Foreskin keratinocyte (primary cell): Measurements from ENCODE around the genes GTF2H4 and LTB.

GRCh38 chr6:30809325-30809662, 64.9 kb upstream of the IER3 start:
- RAMPAGE, total RNA: no peak

GRCh38 chr6:30826886-30827589, 57.3 kb upstream of the DDR1 start:
- RAMPAGE, total RNA: no peak

DNA sequence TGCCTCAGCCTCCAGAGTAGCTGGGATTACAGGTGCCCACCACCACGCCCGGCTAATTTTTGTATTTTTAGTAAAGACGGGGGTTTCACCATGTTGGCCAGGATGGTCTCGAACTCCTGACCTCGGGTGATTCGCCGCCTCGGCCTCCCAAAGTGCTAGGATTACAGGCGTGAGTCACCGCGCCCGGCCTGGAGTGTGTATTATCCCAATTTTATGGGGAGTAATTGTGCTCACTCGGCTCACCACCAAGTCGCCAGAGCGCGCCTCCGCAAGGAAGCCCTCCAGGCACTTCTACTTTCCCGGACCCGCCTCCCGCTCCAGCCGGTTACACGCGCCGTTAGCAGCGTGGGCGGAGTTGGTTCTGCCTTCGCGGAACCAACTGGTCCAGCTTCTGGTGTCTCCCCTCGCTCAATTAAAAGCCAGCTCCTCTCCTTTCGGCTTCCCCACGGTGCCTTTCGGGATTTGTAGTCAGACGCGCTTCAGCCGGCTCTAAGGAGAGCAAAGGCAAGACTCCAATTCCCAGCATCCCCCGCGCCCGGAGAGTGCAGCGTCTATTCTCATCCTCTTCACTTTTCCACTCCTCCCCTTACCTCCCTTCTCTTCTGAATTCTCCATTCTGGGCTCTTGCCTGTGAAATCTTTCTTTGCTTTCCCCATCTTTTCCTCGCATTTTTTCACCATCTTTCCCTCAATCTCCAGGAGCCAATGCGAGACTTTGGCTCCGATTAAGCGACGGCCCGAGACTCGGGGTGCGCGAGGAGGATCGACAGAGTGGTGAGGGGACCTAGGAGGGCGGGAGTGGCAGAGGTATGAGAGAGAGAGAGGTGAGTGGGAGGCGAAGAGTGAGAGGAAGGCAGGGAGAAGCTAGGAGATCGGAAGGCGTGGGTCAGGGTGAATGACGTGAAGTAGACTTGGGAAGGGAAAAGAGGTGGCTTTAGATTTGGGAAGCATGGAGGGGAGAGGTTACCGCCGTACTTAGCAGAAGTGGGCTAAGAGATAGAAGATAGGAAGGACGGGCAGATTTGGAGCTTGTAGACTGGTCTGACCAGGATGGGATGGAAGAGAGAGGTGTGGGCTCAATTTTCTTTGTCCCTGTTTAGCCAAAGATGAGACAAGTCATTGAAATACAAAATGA, at the start of gene GTF2H4:
TSS of gene GTF2H4 (plus strand) at position 577 of the 1,134 bp plus-strand sequence.
- RAMPAGE, total RNA: no peak

DNA sequence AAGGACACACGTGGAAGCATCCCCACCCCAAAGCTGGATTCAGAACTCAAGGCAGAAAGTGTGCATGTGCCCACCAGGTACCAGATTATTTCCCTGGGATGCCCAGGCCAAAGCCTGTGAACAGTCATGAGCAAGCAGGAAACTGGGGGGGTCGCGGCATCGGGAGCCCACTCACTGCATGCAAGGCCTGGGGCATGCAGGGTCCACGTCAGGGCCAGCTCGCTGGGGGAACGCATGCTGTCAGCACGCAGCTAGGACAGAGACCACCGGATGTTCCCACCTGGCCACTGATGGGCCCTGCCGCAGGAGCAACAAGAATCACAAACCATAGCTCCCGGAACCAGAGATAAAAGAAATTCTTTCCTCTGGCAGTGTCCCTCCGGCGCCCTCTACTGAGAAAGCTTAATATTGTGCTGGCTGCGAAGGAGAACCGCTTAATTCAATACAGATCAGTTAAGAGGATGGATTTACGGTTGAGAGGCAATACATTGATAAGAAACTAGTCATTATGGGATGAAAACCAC, 32.7 kb downstream of the C6orf15 start:
- RAMPAGE, total RNA: no peak

- RAMPAGE, total RNA: no peak
These were observed 581 bp upstream of the PSORS1C2 start for GRCh38 chr6:31139400-31139893.

GRCh38 chr6:31142183-31142994, 3.5 kb upstream of the PSORS1C2 start:
- RAMPAGE, total RNA: no peak

- RAMPAGE, total RNA: no peak
These were observed 5.4 kb downstream of the POU5F1 start for GRCh38 chr6:31164892-31165735.

DNA sequence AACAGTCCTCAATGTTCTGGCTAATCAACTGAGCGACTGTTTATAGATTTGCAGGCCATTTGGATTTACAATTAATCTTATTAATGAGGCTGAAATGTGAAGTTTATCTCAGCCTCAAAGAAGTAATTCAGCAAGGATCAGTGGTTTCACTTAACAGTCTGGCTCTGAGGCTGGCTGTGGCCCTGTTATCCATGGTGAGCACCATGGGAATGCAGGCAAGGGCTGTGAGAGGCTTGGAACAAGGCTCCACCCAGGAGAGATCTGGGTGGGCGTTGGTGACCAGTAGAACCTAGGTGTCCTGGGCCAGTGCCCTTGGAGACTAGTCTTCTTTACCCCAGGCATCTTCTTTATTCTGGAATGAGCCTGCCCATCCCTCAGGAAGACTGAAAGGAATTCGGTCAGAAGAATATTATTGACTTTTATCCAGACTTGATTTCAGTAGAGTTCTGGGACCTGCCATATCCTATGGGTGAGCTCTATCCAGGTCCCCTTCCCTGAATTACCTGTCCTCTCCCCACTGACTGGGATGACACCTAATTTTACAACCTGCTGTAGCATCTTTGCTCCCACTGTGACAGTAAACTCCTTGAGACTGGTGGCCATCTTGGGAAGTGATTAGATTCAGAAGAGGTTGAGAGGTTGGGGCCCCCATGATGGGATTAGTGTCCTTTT, 29.3 kb upstream of the POU5F1 start:
- RAMPAGE, total RNA: no peak

DNA sequence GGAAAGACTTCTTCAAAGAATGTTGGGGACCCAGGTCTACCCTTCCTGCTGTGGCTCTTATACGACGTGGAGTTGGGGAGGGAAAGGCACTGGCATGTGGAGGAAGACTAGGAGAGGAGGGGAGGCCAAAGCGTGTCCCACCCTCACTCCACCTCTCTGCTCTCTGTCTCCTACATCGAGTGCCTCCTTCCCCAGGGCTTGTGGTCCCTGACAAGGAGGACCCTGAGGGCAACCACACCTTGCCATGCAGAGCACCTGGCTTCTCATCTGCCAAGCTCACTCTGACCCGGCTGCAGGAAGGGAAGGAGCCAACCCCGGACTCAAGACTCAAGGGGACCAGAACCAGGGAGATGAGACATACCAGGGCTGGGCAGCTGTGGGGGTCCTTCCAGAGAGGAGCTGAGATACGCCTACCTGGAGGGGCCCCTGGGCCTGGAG, 31.7 kb upstream of the POU5F1 start:
- RAMPAGE, total RNA: no peak

- RAMPAGE, total RNA: no peak
These were observed 32.3 kb upstream of the POU5F1 start for GRCh38 chr6:31202615-31203281.

DNA sequence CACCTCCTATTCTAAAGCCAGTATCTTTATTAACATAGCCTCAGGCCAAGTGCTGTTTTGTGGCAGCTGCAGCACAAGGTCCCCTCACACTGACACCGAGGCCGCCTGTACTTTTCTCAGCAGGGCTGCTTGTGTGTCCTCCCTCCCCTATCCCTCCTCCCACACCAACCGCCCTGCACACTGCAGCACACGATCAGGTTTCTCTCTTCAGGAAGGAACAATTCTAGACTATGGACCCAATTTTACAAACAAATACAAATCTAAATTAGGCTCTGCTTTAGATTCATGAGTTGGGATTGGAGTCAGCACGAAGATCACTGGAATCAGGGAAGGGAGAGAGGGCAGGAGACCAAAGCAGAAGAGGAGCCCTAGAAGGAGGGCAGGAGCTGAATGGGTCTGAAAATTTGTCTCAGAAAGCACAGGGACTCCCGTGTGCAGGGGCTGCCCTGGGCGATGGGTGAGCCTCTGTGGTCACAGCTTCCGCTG, 3.8 kb downstream of the HLA-C start:
- RAMPAGE, total RNA: no peak

DNA sequence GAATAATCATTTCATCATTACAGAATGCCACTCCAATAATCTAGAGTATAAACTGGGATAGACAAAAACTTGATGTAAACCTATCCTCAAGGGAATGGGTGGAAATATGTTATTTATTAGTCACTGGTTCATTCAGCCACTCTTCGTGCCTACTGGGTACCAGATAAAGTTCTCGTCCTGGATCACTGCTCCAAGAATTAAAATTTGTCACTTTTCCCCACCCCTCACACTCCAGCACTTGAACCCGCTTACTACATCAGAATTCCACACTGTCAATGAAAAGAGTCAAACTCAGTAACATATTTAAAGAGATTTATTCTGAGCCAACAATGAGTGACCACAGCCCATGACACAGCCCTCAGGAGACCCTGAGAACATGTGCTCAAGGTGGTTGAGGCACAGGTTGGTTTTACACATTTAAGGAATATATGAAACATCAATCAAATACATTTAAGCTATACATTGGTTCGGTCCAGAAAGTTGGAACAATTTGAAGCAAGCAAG, 7.5 kb downstream of the HLA-B start:
- RAMPAGE, total RNA: no peak

- RAMPAGE, total RNA: no peak
These were observed 5.9 kb downstream of the HLA-B start for GRCh38 chr6:31350991-31351640.

GRCh38 chr6:31400513-31400955, 2.9 kb upstream of the MICA start:
- RAMPAGE, total RNA: no peak

DNA sequence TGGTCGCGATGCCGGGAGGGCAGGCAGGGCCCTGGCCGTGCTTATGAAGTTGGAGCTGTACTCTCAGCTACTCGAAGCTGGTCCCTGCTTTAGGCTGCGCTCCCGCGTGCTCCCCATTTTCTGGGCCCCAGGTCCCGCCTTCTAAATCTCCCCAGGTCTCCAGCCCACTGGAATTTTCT, 216 bp upstream of the MICA start:
- RAMPAGE, total RNA: no peak

DNA sequence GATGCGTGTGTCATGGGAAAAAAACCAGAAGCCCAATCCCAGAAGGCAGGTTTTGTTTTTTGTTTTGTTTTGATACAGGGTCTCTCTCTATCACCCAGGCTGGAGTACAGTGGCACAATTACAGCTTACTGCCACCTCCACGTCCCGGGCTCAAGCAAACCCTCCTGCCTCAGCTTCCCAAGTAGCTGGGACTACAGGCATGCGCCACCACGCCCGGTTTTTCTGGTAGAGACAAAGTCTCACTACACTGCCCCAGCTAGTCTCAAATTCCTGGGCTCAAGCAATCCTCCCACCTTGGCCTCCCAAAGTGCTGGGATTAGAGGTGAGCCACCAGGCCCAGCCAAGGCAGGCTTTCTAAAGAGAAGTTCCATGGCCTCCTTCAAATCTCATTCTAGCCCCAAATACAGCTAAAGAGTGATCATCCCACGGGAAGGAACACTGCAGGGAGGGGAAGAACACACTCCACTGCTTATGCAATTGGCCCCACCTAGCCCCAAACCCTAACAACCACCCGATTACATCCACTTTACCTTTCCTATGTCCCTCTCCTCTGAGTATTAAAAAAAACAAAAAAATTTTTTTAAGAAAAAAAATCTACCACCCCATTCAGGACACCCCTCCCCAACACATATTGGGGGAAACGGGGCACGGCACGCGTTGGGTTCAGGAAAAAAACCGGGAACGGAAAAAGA, 5.3 kb downstream of the MCCD1 start:
- RAMPAGE, total RNA: no peak

DNA sequence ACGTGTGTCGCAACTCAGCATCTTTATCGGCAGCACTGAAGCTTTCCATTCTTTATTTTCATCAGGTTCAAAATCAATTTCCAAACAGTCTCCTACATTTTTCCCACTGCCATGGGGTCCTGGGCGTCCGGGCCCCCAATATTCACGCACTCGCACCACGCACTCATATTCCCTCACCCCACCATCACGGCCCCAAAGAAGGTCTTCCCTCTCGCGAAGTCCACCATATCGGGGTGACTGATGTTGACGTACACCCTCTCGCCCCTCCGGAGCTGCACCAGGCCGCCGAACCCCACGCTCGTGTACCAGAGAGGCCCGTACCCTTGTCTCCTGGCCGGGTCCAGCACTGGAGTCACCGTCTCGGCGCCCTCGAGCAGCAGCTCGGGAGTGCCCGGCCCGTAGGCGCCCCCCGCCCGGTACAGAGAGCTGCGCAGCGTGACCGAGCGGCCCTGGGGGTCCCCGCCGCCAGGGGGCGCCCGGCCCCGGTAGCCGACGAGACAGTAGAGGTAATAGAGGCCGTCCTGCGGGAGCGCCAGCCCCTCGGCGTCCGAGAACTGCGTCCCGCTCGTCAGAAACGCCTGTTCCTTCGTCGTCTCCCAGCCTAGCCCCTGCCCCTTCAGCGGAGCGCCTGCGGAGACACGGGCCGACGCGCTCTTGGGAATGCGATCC, 1.6 kb downstream of the LTB start:
- RAMPAGE, total RNA: no peak

- RAMPAGE, total RNA: no peak
These were observed at the start of gene LTB for GRCh38 chr6:31582148-31582829. Gene LTB, minus strand, starts transcription at chr6:31582424.

- RAMPAGE, total RNA: no peak
These were observed 2.0 kb downstream of the PRRC2A start for GRCh38 chr6:31622273-31623230.

DNA sequence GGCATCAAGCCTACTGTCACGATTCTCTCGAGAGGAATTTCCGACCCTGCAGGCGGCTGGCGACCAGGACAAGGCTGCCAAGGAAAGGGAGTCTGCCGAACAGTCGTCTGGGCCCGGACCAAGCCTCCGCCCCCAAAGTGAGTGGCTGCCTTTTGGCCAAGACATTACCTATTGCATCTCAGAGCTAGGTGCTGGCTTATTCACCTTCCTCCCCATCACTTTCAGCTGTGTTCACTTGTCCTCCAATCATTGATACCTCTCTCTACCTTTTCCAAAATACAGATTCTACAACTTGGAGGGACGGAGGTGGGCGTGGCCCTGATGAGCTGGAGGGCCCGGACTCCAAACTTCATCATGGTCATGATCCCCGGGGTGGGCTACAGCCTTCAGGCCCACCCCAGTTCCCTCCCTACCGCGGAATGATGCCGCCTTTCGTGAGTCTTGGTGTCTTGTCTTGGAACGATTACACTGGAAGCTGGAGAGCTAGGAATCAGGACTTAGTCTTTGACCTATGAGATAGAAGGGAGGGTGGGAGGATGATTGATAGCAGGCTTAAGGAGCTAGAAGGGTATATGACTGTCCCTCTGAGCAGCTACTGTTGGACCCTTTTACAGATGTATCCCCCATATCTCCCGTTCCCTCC, 4.8 kb downstream of the PRRC2A start:
- RAMPAGE, total RNA: no peak